Mesenchymal stem cell of adipose (primary cell): ENCODE measurements around a stretch of chr18.

DNA sequence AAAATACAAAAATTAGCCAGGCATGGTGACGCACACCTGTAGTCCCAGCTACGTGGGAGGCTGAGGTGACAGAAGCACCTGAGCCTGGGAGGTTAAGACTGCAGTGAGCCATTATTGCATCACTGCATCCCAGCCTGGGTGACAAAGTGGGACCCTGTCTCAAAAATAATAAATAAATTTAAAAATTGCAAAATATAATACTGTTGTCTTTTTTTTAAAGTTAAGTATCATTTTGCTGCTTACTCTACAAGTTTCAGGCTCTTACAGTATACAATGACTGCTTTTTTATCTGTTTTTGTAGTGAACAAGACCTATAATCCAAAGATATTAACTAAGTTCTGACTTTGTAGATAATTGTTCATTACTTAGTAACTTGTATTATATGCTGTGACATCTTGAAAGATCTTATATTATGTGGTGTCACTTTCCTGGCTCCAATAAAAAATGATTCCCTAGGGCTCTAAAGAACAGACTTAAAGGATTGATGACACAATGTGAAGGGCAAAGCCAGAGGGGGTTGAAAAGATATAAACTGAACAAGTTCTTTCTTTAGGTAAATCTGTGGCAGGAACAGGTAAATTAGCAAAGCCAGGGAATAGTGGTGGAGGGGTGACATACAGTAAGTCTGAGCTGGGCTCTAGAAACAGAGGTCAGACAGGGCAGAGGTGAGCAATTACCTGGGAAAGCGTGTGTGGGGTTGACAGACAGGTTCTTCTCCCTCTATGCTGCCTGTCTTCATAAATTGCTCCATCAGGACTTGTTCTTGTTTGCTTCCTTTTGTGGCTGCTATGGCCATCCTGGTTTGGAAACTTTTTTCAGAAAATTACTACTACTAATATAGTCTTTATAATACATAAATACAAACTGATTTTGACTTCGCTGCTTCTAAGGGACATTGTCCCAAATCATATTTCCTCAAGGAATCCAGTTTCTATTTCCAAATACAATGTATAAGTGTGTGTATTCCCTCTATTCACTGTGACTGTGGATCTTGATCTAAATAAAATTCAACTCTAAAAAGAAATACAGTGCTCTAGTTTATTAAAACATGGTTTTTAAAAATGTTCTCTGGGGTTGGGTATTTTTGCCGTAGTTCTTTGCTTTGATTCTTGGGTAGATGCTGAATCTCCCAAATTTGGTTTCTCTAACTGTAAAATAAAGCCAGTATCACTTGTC is 3.5 kb upstream of the ANKRD12 start:
- CAGE, long polyA plus RNA, result no peak

- CAGE, long polyA plus RNA, result no peak
Observed at GRCh38 chr18:9146167-9146476, 9.5 kb downstream of the ANKRD12 start.

- CAGE, long polyA plus RNA, result no peak
Observed at GRCh38 chr18:9191078-9191375, 54.4 kb downstream of the ANKRD12 start.

GRCh38 chr18:9237079-9237475 is 97.5 kb upstream of the TWSG1 start:
- CAGE, long polyA plus RNA, result no peak

GRCh38 chr18:9428186-9428786 is 47.0 kb upstream of the RALBP1 start:
- CAGE, long polyA plus RNA, result no peak

DNA sequence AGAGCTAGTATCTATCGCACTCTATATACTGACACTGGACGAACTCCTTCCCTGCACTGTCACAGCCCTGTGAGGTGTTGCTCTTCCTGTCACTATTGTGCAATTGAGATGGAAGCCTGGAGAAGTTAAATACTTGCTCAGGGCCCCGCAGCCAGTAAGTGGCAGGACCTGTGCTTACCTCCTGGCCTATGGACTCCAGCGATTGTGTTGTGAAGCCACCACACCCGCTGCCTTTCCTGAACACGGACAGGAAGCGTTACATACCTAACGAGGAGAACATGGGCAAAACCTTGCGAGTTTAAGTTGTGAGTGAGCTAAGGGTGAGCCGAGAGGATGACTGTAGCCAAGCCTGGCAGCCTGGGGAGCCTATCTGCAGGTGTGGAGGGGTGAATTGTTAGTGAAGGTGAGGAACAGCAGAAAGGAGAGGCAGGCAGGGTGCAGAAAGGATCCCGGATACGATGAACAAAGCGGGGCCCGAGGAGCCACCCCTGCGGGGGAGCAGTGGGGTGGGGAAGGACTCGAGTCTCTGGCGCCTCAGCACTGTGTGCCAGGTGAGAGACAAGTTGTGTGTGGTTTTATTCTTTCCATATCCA is 26.2 kb downstream of the RAB31 start:
- CAGE, long polyA plus RNA, result no peak

DNA sequence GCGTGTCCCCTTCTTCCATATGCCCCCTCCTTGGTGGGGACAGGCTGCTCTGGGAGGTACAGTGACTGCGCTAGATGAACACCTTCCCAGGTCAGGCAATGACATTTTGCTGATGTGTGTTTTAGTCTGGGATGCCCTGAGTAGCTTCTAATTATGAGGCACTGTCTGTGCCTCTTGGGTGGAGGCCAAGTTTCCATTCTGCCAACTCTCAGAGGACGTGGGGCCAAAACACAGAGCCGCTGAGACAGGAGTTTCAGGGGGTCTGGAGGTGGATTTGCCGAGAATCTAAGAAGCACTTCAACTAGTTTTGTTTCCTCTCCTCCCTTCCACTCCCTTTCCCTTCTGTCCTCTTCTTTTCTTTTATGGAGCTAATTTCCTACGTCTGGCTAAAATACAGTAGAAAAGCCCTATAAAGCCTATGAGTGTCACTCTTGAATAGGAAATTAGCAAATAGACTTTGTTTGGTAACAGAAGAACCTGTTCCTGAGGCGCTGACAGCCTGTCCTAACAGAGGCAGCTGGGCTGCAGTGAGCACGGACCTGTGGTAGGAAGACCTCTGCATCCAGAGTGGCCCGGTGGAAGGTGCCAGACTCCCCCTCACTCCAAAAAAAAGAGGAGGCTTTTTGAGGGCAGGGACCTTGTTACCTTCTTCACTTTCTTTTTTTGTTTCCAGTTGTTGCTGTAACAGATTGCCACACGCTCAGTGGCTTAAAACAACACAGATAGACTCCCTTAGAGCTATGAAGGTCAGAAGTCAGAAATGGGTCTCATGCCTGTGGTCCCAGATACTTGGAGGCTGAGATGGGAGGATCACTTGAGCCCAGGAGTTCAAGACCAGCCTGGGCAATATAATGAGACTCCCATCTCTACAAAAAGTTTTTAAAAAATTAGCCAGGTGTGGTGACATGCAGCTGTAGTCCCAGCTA is 81.3 kb upstream of the TXNDC2 start:
- CAGE, long polyA plus RNA, result no peak

- CAGE, long polyA plus RNA, result no peak
Observed at GRCh38 chr18:9828696-9829377, 56.9 kb upstream of the TXNDC2 start.

- CAGE, long polyA plus RNA, result no peak
Observed at GRCh38 chr18:9849473-9850172, 36.1 kb upstream of the TXNDC2 start.

DNA sequence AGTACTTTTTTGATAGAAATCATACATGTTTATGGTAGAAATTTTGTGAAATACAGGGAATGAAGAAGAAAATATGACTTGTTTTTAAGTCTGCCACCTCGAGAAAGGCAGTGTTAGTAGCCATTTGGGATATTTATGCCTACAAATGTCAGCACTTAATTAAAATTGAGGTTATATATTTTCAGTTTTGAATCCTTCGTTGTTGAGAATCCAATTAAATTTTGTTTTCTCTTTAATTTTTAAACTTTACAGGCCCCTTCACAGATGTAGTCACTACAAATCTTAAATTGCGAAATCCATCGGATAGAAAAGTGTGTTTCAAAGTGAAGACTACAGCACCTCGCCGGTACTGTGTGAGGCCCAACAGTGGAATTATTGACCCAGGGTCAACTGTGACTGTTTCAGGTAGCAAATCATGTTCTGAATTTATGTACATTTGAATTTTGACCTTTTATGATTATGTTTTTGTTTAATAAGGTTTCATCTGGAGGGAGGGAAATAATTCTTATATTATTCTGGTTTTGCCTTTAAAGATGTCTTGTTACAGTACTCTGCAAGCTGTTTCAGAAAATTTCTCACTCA is 17.8 kb downstream of the VAPA start:
- CAGE, long polyA plus RNA, result no peak

- CAGE, long polyA plus RNA, result no peak
Observed at GRCh38 chr18:9954666-9955926, 41.3 kb downstream of the VAPA start.

GRCh38 chr18:9956567-9957211 is 42.9 kb downstream of the VAPA start:
- CAGE, long polyA plus RNA, result no peak

- CAGE, long polyA plus RNA, result no peak
Observed at GRCh38 chr18:9960643-9961941, 47.3 kb downstream of the VAPA start.

DNA sequence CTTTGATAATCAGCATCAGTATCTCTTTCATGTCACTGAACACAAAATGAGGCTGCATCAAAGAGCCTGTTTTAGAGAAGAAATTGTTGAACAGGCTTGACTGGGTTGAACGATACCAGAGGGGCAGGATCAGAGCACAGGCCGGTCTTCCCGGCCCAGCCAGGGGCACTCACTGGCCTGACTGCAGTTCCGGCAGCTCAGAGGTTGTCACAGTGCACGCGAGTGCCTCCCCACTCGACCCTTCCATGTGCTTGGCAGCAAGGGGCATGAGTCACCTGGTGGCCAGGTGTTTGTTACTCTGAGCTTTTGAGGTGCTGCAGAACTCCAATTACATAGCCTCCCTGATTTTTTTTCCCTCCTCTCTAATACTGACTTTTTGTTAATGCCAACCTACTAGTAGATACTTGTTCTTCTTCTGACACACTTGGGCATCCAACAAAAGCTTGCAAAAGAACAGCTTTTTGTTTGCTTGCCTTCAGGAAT is 121.6 kb downstream of the VAPA start:
- CAGE, long polyA plus RNA, result no peak

DNA sequence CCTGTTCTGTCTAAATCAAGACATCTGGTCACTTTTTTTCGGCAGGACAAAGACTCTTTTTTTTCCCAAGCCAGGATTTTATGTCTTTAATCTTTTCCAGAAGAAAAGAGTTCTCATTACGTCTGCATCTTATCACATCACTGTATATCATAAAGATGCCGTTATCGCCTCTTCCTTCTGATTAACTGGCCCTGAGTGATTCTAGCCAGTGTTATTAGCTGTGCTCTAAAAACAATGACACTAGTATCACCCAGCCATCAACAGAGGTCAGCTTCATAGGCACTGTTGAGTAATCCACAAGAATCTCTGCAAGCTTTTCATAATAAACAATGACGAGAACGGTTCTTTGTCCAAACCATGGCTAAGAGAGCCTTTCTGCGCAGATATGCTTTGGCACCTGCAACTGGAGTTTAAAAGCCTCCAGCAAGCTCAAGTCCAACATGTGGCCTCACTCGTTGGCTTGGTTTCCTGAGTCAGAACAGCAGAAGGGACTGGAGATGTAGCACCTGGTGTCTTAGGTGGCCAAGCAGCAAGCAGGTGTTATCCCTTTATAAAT is 138.3 kb downstream of the VAPA start:
- CAGE, long polyA plus RNA, result no peak

DNA sequence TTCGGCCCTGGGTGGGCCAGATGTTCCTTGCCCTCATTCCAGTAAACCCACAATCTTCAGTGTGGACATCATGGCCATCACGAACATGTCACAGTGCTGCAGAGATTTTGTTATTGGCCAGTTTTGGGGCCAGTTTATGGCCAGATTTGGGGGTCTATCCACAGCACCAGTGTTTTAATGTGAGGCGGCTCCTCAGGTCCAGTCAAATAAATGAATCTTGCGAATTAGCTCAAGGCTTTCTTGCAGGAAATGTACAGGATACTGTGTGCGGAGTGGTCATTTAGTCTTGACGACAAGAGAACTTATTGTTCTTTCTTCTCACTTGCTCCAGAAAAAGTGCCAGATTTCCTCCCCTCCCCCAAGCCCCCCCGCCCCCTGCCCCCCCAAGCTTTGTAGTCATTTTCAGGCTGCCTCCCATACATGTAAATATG is 228.6 kb upstream of the APCDD1 start:
- CAGE, long polyA plus RNA, result no peak

DNA sequence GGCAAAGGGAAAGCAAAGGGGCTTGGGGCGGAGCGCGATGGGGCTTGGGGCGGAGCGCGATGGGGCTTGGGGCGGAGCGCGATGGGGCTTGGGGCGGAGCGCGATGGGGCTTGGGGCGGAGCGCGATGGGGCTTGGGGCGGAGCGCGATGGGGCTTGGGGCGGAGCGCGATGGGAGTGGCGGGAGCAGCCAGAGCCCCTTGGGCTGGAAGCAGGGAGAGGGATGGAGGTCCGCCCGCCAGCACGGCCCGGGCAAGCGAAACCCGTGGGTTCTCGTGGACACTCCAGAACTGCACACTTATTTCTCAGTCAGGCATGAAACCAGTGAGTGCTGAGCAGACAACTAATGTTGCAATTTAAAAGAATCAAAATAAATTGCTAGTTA is 81.7 kb downstream of the NAPG start:
- CAGE, long polyA plus RNA, result no peak

- CAGE, long polyA plus RNA, result no peak
Observed at GRCh38 chr18:10713638-10714197, 187.9 kb downstream of the NAPG start.

DNA sequence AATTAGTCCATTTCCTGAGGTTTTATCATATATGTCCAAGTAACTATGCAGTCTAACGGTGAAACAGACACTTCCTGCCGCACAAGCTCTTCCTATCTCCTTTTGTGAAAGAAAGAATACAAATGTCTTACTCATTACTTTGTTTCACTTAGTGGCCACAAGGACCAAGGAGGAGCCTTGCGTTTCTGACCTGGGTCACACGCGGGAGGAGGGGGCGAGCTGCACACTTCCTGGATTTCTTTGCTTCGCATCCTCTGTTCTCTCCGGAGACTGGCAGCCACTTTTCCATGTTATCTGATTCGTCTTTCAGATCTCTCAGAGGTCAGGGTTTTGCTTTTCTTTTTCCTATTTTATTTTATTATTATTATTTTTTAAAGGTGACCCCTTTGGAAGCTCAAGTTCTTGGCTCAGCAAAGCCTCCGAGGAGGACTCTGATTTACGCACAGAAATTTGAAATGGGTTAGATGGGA is 222.5 kb downstream of the PIEZO2 start:
- CAGE, long polyA plus RNA, result no peak

GRCh38 chr18:11789653-11790114 is 61.5 kb upstream of the CHMP1B start:
- CAGE, long polyA plus RNA, result no peak